Spleen (tissue), 7 donors: Measurements from ENCODE around the gene DNAAF10.

DNA sequence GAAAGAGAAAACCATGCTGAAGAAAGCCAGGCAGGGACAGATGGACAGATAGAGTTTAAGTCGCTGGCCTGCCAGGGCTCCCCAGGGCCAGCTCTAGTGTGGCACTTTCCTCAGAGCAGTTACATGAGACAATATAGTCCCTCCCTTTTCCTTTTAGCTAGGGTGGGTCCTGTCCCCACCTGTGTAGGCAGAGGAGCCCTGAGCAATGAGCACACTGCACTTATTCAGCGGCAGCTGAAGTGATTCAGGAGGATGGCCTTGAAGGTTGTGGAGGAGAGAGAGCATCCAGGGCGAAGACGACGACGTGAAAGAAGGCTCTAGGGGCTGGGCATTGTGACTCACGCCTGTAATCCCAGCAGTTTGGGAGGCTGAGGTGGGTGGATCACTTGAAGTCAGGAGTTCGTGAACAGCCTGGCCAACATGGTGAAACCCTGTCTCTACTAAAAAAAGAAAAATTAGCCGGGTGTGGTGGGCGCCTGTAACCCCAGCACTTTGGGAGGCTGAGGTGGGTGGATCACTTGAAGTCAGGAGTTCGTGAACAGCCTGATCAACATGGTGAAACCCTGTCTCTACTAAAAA, 151.9 kb upstream of the SLC1A4 start:
- PRO-cap, 4 experiments: no peak in any of the 4 experiments
- RAMPAGE, long total RNA, 4 experiments: no peak in any of the 4 experiments

DNA sequence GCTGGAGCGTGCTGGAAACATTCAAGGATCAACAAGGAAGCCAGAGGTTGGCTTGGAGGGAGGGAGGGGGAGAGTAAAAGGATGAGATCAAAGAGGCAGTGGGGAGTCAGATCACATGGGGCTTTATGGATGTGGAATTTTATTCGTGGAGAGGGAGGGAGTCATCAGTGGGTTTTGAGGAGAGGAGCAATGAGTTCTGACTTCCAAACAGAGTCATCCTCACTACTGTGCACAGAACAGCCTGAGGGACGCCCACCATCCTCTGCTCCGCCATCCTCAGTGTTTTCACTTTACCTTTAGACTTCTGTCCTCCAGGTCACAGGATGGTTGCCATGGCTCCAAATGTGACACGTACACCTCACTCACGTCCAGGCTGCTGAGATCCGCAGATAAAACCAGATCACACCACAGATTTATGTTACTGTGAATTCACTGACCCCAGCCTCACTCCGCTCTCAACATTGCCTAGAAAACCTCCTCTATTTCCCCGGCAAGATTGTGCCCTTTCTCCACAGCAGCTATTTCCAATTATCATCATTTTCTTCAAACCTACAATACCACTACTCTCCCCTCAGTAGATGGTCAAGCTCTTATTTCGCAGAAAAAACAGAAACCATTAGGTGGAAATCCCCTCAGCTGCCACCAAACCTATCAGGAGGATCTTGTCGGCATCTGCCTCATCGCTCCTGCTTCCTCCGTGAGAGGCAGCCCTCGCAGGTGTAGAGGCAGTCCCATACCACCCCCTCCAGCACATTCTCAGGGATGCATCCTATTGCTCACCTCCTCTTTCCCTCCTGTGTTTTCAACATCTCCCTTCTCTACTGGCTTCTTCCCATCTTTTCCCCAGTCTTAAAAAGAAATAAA, 49.8 kb upstream of the SLC1A4 start:
- PRO-cap, 4 experiments: no peak in any of the 4 experiments
- RAMPAGE, long total RNA, 4 experiments: start-site peak on the minus strand in 1 of 4 experiments, centred at position 573 of the sequence, 9 reads per replicate

- PRO-cap, 4 experiments: peak in 4 of 4 experiments; most common minus-strand start chr2:65057537 (in 4)
- RAMPAGE, long total RNA, 4 experiments: no peak in any of the 4 experiments
Observed at GRCh38 chr2:65057401-65057898, 1.2 kb downstream of the CEP68 start.

- PRO-cap, 4 experiments: no peak in any of the 4 experiments
- RAMPAGE, long total RNA, 4 experiments: no peak in any of the 4 experiments
Observed at GRCh38 chr2:65098573-65099385, 31.1 kb downstream of the RAB1A start.

- PRO-cap, 4 experiments: no peak in any of the 4 experiments
- RAMPAGE, long total RNA, 4 experiments: no peak in any of the 4 experiments
Observed at GRCh38 chr2:65361714-65362273, 70.6 kb downstream of the SPRED2 start.

DNA sequence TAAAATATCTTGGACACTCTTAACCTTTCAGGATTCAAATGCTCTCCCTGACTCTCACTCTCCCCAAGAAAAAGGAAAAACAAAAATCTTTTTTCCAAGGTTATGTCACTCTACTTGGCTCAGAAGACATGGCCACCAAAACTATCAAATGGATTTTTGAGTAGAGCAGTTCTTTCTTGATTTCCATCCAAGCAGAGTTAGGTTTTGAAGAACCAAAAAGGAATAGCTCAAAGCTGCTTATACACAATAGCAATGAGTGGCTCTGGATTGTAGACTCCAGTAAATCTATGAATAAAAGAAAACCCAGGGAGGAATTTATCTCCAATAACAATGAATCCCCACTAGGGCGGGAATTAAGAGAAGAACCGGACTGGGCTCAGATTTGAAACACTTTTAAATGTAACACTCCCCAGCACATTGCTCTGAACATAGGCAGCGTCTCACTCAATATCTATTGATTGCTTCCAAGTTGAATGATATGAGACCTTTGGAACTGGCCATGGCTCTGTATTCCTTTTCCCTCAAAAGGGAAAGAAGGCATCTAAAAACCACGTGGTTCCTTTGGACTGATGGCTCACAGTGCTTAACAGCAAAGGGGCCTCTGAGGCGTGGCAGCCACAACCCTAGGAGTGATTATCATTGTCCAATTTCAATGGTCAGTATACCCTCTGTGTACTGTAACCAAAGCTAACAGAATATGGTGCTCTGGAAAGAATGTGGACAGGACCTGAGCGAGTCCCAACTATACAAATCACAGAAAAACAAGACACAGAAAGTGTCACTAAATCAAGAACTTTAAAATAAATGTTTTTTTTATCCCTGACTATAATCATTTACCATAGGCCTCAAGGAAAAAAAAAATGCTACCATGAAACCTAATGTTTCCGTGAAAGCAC, 68.2 kb downstream of the SPRED2 start:
- PRO-cap, 4 experiments: no peak in any of the 4 experiments
- RAMPAGE, long total RNA, 4 experiments: no peak in any of the 4 experiments

DNA sequence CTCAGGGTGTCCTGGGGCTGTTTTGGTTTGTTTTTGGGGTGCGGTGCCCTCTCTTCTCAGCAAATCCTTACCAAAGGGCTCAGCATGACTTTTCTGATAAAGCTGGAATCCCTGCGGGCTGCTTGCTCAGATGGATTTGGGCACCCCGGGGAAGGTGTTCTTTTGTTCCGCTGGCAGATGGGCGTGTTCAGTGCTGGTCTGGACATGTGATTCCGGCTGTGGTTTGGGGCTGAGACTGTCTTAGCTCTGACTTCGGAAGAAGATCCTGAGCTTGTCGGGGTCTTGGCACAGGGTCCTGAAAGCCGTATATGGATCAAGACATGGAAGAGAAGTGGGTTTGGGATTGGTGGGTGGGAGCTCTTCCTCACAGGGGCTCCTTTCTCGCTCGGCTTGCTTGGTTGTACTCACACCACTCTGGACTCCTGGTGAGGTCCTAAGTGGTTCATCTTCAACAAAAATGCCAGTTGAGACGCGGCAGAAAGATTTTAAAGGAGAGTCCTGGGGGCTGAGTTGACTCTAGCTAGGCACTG, 134.3 kb upstream of the SPRED2 start:
- PRO-cap, 4 experiments: no peak in any of the 4 experiments
- RAMPAGE, long total RNA, 4 experiments: no peak in any of the 4 experiments

- PRO-cap, 4 experiments: no peak in any of the 4 experiments
- RAMPAGE, long total RNA, 4 experiments: no peak in any of the 4 experiments
Observed at GRCh38 chr2:65662537-65663113, 230.2 kb upstream of the SPRED2 start.

GRCh38 chr2:66390946-66391327, 44.0 kb upstream of the MEIS1 start:
- PRO-cap, 4 experiments: no peak in any of the 4 experiments
- RAMPAGE, long total RNA, 4 experiments: no peak in any of the 4 experiments

GRCh38 chr2:66439038-66439615, 4.2 kb downstream of the MEIS1 start:
- PRO-cap, 4 experiments: peak in 1 of 4 experiments; most common plus-strand start chr2:66439321 (in 1); most common minus-strand start chr2:66439485 (in 1)
- RAMPAGE, long total RNA, 4 experiments: start-site peak on the plus strand in 2 of 4 experiments, at chr2:66439214-66439600 at its widest, 11 to 35 reads per replicate

- PRO-cap, 4 experiments: peak in 1 of 4 experiments; most common plus-strand start chr2:66446380 (in 1); most common minus-strand start chr2:66446343 (in 1)
- RAMPAGE, long total RNA, 4 experiments: no peak in any of the 4 experiments
Observed at GRCh38 chr2:66445826-66446953, 11.3 kb downstream of the MEIS1 start.

DNA sequence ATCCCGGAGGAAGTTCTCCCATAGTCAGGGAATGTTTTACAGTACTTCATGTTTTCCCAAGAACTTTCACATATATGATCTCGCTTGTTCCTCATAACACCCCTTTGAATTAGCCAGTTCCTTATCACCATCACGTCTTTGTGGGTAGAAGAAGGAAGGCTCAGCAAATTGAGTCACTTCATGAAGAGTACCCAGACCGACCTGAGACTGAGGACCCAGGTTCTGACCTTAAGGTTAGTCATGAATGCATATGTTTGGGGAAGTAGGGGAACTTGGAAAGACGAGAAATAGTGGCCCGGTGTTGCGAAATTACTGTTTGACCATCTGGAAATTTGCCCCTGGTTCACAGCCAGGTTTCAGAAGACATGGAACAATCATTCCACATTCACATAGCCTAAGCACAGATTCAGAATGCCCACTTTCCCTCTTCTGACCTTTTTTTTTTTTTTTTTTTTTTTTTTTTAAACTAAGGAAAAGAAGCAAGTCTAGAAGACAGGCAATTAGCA, 59.8 kb downstream of the MEIS1 start:
- PRO-cap, 4 experiments: no peak in any of the 4 experiments
- RAMPAGE, long total RNA, 4 experiments: no peak in any of the 4 experiments

GRCh38 chr2:66575729-66576356, 140.9 kb downstream of the MEIS1 start:
- PRO-cap, 4 experiments: peak in 3 of 4 experiments; most common plus-strand start chr2:66576083 (in 3); most common minus-strand start chr2:66575988 (in 2)
- RAMPAGE, long total RNA, 4 experiments: no peak in any of the 4 experiments

DNA sequence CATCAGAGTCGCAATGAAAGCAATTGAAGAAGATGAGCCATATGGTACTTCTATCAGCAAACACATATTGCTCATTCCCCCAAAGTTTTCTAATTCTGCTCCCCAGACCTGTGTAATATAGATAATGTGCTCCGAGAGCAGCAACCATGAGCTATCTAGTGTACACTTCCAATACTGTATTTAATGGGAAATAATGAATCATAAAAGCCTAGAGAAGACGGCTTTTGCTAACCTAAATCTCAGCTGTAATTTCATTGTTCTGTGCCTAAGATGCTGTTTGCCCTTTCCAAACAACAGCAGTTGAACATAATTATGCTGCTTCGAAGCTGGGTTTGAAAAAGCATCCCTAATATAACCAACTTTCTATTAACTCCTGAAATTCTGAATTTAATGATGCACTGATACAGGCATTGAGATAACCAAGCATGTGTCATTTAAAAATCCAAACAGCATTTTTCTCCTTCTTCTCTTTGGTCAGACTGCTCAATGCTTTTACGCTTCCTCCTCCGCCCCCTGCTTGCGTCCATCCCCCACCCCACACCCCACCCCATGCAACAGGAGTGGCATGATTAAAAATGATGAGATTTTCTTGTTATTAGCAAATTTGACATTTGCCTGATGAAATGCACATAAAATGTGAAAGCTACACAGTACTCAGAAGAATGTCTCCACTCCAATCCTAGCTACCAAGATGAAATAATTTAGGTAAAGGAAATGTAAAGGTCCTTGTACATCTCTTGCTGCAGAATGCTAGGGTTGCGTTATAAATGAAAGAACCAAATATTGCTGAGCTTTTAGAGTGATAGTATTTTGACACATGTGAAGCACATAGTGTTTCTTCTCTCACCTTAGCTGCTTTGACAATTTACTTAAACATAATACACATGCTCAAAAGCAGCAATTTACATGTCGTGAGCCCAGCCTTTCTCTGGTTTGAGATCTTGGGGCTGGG, 263.6 kb downstream of the MEIS1 start:
- PRO-cap, 4 experiments: no peak in any of the 4 experiments
- RAMPAGE, long total RNA, 4 experiments: no peak in any of the 4 experiments

GRCh38 chr2:67215242-67215650, 181.9 kb upstream of the ETAA1 start:
- PRO-cap, 4 experiments: no peak in any of the 4 experiments
- RAMPAGE, long total RNA, 4 experiments: no peak in any of the 4 experiments

DNA sequence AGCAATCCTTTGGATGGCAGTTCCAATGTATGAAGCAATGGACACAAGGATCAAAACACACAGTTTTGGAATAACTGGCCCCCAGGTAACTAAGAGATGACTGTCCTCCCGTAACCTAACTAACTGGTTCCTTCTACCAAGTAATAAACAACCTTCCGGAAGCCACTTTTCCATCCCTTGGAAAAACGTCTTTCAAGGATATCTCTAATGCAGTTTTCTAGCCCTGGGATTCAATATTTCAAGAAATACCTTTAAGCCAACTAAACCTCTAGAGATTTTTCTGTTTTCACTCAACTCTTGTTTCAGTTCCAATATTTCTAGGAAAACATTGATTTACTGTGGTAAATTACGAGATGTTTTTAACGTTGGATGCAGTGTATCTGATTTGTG, 153.9 kb upstream of the ETAA1 start:
- PRO-cap, 4 experiments: no peak in any of the 4 experiments
- RAMPAGE, long total RNA, 4 experiments: no peak in any of the 4 experiments

- PRO-cap, 4 experiments: no peak in any of the 4 experiments
- RAMPAGE, long total RNA, 4 experiments: no peak in any of the 4 experiments
Observed at GRCh38 chr2:67526271-67526731, 129.2 kb downstream of the ETAA1 start.

- PRO-cap, 4 experiments: no peak in any of the 4 experiments
- RAMPAGE, long total RNA, 4 experiments: no peak in any of the 4 experiments
Observed at GRCh38 chr2:67871643-67872422, 191.0 kb downstream of the C1D start.

DNA sequence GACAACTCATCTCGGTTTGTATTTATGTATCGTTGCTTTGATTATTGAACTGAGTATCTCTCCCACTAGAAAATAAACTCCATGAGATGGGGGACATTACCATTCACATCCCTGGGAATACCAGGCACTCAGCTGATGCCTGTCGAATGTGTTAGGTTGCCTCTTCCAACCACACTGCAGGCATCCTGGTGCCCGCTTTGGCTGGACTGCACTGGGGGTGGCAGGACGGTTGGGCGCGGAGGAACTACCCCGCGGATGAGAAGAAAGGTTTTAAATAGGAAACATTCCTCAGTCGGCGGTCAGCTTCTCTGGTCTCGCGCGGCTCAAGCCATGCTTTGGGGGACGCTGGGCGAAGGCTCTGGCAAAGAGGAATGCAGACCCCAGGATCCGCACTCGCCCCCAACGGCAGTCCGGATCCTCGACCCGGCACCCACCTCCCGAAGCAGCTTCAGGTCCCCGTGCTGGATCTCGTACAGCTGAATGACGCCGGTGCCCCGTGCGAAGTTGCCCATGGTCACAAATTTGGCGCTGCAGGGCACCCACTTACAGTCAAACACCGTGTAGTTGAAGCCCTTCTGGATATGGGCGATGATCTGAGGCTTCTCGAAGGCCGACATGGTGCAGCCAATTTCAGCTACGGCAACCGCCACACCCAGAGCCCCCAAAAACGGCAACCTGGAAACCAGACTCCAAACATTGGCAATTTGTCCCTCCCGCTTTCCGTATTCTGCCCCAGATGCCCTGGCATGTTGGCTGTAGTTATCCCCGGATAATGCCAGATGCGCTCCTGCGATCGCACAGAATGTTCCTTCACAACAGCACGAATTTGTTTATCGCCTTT, at the start of gene DNAAF10:
Gene DNAAF10 (minus strand): TSS at position 701 of the 841 bp plus-strand sequence.
- PRO-cap, 4 experiments: peak in 4 of 4 experiments; most common plus-strand start position 284 of the sequence (in 1); most common minus-strand start position 669 of the sequence (in 4)
- RAMPAGE, long total RNA, 4 experiments: start-site peak on the minus strand in 3 of 4 experiments, centred at positions 666 to 679 of the sequence, 32 to 114 reads per replicate

- PRO-cap, 4 experiments: no peak in any of the 4 experiments
- RAMPAGE, long total RNA, 4 experiments: no peak in any of the 4 experiments
Observed at GRCh38 chr2:68244250-68245069, 7.9 kb downstream of the PPP3R1 start.